Measurements from ENCODE around the gene THBS1.

- PRO-cap: no peak
These were observed 120.0 kb upstream of the DPH6 start for GRCh38 chr15:35665686-35666566.

DNA sequence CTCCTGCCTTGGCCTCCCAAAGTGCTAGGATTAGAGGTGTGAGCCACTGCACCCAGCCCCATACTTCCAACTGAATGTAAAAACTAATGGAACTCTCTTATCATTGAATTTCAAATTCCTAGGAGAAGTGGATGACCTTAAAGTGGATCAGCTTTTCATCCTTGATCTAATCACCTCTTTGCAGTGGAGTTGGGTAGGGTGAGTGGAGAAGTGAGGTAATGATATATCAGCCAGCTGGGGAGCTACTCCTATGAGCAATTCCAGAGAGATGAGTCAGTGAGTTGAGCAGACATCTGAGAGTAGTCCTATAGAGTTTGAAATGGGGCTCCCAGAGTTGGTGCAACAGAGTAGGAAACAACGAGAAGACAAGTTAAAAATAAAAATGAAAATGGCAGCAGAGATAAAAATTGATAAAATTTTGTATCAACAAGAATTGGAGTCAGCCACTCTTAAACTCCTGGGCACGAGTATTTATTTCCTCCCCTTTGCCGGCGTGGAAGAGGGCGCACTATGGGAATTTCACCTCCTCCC lies 150.8 kb upstream of the DPH6 start:
- PRO-cap: no peak

- PRO-cap: no peak
These were observed 130.2 kb upstream of the CDIN1 start for GRCh38 chr15:36449163-36449636.

DNA sequence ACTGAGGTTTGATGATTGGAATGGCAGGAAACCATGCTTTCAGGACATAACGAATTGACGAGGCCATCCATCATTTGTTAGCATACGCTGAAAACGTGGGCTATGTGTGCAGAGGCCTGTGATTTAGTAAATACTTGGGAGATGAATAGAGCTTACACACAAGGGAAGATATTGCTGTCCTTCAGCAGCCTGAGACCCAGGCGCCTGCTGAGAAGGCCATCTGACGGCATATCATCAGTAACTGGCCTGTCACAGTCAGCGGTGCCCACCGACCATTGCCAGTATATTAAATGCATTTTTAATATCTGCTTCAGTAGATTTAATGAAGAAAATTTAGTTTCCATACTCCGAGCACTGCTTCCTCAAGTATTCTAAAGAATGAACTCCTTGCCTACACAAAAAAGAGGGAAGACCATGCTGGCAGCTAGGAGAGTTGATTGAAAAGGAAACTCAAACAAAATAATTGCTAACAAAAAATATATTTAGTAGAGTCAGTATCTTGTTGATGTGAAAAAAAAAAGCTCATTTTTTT lies 16.3 kb downstream of the CDIN1 start:
- PRO-cap: no peak

DNA sequence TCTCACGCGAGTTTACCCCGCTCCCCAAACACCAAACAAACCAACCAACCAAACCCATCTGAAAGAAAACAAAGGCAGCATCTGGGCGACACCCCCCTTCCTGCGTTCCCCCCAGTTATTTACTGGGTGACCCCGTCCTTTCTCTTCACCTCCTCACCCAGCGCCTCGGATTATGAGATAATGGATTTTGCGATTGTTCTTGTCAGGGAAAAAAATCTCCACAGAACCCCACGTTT lies 212.7 kb downstream of the MEIS2 start:
- PRO-cap: no peak

DNA sequence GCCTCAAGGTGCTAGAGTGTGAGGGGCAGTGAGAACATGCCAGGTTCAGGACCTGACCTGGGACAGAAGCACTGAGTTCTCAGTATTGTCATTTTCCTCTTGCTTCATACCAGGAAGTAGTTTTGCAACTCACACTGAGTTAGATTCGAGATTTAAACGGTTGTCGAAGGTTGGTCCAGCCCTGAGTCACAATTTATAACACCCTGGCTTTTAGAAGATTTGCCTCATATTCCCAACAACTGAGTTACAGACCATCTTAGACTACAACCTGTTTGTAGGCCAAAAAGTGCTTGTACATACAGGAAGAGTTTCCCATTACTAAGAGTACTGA lies 11.9 kb upstream of the MEIS2 start:
- PRO-cap: no peak

DNA sequence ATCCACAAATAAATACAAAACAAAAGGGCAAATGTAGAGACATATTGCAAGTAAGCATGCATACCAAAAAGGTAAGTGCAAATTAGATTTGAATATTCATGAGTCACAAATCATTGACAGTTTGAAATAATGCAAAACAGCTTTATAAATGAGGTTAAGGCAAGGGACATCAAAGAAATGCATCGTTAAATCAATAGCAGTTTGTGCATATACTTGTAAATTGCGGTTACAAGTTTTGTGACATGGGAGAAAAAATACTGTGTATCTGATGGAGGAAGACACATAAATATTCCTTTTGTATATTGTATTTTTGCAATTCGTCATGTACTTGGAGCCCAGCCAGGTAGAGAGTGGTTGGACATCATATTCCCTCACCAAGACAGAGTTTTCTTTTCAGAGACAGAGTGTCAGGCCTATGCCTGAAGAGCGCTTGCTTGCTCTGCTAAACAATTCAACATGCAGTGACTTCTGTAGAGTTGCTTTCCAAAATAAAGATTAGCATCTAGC lies 24.7 kb upstream of the MEIS2 start:
- PRO-cap: no peak

GRCh38 chr15:37877728-37877983 lies 56.8 kb upstream of the TMCO5A start:
- PRO-cap: no peak

DNA sequence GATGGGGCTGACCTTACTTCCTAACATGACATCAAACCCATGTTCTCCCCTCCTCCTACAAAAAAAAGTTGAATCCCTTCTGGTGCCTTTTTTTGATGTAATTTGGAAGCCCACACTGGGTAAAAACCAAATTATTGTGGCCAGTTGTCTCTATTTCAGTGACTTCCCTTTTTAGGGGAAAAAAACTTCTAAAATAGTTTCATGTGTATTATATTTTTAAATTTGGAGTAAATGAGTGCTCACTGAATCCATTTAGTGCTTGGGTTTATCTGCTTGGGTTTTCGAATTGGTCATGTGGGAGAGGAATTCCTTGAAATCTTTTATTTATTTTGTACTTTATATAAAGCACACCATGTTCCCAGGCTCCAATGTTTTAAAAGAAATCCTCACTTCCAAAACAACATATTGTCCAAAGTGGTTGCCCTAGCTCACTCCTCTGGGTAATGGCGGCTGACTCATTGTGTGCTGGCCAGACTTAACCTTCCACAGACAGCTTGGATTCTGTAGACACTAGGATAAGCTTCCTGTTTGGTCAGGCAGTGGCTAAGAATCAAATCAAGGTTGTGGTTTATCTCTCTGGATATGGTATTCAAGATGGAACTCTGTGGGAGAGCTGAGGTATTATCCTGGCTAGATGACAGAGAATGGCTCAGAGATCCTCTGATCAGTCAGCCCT lies 55.9 kb upstream of the FAM98B start:
- PRO-cap: no peak

- PRO-cap: no peak
These were observed 13.5 kb upstream of the FAM98B start for GRCh38 chr15:38440272-38440942.

- PRO-cap: no peak
These were observed 300.4 kb upstream of the RASGRP1 start for GRCh38 chr15:38865004-38865458.

DNA sequence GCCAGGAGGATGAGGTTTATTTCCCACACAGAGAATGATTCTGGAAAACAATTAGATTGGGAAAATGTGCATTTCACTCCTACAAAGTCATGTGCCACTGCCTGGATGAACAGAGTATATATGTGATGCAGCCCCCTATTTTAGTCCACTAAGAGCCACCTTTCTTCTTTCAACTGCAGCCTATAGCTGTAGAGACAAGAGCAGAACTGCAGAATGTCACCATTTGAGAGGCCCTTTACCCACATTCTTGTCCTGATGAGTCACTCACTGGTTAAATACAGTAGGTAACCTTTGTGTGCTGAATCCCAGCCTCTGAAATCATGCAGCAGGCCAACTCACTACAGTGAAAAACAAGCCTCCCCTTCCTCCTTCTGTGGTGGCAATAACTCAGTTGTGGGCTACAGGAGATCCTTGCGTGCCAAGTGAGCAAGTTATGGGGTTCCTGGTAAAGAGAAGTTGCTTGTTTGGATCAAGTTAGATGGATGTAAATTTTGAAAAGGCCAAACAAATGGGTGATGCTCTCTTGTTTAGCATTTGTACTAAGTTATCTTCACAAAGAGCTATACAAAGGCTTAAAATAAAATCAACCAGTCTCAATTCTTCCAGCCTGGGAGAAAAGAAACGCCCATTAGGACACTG lies 452.6 kb upstream of the THBS1 start:
- PRO-cap: no peak

GRCh38 chr15:39248009-39248567 lies 332.8 kb upstream of the THBS1 start:
- PRO-cap: no peak

- PRO-cap: no peak
These were observed 254.1 kb upstream of the THBS1 start for GRCh38 chr15:39326735-39327299.

DNA sequence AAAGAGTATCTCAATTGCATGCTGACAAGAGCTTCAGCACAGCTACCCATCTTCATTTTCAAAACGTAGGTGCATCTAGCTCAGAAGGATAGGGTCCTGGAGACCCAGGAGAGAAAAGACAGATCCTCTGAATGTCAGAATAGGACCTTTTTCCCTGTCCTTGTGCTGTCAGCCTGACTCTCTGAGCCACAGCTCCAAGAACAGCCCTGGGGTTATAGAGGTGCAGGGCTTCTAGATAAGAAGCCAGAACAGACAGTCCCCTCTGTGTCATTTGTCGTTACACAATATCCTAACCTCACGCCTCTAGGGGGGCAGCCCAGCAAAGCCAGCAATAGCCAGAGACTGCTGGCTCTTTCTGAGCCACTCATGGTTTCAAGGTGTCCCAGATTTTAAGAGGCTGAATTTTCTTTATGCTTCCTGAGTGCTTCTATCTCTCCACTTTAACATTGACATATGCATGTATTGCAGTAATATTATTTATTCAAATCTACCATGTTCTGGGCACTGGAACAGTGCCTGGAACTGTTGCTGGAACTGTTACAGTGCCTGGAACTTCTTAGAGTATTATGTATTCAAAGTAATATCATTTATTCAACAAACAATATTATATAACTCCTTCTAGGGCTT lies 153.1 kb upstream of the THBS1 start:
- PRO-cap: no peak

DNA sequence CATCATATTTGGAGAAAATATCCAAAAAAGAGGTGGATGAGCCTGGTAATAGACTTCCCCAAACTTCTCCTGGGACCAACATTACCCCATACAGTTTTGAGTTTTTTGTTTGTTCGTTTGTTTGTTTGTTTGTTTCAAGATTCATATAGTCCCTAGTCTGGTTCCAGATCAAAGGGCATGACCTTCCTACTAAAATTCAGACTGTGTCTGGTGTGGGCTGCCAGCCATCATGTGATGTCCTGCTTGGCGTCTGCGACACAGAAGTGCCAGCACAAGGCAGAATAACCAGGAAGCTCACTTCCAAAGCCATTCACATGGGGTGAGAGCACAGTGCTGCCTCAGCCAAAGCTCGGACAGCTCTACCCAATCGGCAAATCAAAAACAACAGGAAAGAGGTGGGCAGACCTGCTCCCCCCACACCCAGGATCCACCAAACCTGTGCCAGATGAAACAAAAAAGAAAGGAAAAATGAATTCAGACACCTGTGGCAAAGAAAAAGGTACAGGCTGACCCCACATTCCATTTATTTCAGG lies 142.6 kb upstream of the THBS1 start:
- PRO-cap: no peak

- PRO-cap: no peak
These were observed 112.5 kb upstream of the THBS1 start for GRCh38 chr15:39468219-39468886.

GRCh38 chr15:39580541-39581642 lies at the start of gene THBS1:
Gene THBS1 (plus strand): TSS chr15:39581079.
- PRO-cap: bidirectional peak, plus-strand start at chr15:39581079, minus-strand start at chr15:39580815

GRCh38 chr15:39584767-39585145 lies 3.9 kb downstream of the THBS1 start:
- PRO-cap: no peak

DNA sequence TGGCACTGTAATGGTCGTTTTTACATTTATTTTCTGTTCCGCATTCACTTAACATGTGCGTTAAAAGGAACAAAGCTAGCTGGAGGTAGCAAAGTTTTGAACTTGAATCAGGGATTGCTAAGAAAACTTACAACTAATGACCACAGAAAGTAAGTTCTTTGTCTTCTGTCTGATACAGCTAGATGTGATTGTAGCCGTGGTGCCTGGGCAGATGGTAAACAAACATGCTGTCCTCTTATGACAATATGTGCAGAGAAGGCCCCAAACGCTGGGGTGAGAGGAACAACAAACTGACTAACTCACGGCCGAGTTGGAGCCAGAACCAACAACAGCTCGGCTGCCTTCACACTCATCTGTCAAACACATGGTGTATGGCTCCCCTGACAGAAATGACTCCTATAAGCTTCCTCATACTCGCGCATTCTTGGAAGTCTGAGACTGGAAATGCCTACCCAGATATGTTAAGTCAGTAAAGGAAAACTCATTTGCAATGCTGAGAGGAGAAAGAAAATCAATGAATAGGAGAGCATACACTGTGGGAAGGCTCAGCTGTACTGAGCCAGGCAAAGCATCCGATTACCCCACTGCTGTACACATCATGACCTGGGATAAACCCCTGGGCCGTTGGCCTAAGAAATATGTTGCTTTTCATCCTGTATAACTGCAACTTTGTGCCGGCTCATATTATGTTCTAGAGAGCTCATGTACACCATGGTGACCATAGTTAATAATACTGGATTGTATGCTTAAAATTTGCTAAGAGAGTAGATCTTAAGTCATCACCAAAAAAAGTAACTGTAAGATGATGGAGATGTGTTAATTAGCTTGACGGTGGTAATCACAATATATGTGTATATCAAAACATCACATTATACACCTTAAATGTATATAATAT lies 5.7 kb downstream of the THBS1 start:
- PRO-cap: no peak

Measured in penis (tissue), 1 donor.